ENCODE data around the genes CDH23 and C10orf105.

GRCh38 chr10:70459604-70460242, 18.2 kb upstream of the NODAL start:
- CAGE, long polyA plus RNA, result no peak
- RRBS, result no CpG with 5 or more reads among the region's 24 CpGs

- CAGE, long polyA plus RNA, result no peak
- RRBS, result 69% methylated on average over 4 of the region's 5 CpGs
Measured at GRCh38 chr10:70493997-70494265, 15.4 kb downstream of the PALD1 start.

DNA sequence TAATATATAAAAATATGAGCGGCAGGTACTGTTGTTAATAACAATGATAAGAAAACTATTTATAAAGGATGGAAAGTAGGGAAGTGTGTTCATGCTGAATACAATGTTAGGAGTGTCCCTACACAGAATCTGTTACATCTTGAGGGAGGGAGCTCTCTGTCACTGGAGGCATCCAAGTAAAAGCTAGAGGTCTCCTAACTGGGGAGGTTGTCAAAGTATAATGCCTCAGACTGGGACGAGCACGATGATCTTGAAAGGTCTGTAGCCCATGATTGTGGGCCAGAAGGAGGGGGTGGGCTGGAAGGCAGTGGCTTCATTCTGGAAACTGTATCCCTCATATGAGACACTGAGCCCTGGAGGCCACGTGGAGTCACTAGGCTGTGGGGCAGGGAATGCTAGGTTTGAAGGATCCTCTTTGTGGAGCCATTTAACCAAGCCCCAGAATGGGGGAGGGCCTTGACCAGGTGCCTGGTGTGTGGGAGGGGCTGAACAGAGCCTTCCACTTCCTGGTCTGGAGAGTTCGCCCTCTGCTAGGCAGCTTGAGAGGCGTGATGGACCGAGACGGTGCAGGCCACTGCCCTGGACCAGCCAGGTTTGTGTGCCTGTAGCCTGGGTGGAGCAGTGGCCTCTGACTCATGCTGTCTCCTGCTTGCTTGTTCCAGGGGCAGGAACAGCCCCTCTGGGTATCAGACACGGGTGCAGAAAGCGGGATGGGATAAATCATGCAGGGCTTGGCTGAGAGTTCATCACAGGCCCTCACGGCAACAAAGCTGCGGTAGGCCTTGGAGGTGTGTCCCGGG, 27.2 kb downstream of the ADAMTS14 start:
- CAGE, long polyA plus RNA, result no peak
- RRBS, result no CpG with 5 or more reads among the region's 13 CpGs

DNA sequence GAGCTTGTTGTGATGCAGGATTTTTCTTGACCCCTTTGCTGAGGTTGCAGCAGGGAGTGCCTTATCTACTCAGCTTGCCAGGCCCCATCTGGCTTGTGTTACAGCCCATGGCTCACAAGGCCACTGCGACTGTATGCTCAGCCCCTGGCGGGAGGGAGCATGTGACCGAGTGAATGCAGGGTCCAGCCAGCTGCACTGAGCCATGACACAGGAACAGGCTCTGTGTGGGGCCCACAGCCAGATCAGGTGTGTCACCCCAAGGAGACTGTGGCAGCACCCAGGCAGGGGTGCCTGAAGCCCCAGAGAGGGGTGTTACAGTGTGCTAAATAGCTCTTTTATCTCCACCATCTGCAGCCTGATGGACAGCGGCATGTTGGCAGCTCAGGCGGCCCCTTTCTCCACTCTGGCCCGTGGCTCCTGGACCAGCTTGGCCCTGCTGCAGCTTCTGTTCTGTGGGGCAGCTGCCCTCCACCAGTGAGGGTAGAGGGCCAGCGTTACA, 2.6 kb upstream of the PCBD1 start:
- CAGE, long polyA plus RNA, result no peak
- RRBS, result no CpG with 5 or more reads among the region's 7 CpGs

GRCh38 chr10:71252176-71252577, 39.8 kb downstream of the UNC5B start:
- CAGE, long polyA plus RNA, result no peak
- RRBS, result no CpG with 5 or more reads among the region's 4 CpGs

- CAGE, long polyA plus RNA, result no peak
- RRBS, result no CpG with 5 or more reads among the region's 29 CpGs
Measured at GRCh38 chr10:71314207-71315142, 4.6 kb upstream of the SLC29A3 start.

GRCh38 chr10:71395871-71397069, at the start of gene CDH23:
Gene CDH23 (plus strand): TSS chr10:71396920.
- CAGE, long polyA plus RNA, result no peak
- RRBS, result 24% methylated on average over 23 of the region's 100 CpGs

- CAGE, long polyA plus RNA, result no peak
- RRBS, result no CpG with 5 or more reads among the region's 6 CpGs
Measured at GRCh38 chr10:71472035-71472422, 75.3 kb downstream of the CDH23 start.

DNA sequence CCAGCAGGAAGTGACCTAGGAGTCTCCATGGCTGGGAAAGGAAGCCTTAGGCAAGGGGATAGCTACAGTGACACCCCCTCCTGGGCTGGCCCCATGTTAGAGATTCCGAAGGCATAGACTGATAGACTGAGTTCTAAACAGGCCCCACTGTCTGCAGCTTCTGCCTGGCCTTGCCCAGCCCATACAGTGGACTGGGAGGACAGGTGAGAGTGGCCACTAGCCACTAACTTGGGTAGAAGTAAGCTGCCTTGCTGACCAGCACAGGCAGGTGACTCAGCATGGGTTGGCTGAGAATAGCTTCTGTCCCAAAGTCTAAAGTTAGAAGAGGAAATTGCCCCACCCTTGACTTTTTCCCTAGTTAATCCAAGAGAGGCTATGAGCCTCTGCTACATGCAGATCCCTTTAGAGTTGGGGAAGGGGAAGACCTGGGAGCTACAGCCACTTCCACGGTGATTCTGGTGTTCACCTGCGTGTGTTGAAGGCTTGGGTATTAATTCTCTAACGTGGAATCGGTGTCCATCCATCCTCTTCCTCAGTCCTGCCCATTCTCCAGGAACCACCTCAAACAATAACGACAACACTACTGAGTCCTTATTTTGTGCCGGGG, 106.1 kb downstream of the C10orf105 start:
- CAGE, long polyA plus RNA, result no peak
- RRBS, result no CpG with 5 or more reads among the region's 7 CpGs

DNA sequence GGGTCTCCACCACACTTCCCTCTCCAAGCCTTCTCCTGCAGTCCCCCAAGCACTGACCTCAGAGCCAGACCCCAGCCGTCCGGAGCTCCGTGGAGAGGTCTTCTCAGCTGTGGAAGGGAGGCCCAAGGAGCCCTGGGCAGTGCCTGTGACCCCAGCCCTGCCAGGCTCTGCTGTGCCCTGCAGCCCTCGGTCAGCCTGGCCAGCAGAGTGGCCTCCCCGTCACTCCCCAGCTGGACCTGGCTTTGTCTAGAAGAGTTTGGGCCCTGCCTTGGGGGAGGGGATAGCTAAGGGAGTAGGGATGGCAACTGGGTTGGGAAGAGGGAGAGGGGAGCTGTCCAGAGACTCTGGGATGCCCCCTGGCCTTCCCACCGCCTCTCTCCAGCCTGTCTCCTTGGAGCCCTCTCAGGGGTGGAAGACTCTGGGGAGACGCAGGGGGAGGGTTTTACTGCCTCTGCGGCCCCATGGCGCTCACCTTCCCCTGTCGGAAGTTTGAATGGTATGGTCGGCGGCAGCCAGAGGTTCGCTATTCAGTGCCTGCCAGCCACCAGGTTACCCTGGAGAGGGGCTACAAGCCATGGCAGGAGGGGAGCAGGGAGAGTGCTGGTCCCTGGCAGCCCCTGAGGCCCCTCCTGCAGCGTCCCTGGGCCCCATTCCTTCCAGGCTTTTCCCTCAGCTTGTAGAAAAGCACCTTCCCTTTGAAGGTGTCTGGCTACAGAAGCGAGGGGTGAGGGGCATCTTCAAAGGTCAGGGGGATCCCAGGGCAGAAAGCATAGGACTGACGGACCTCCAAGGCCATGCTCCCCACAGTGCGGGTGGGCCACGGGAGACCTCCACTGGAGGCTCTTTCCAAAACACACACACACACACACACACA, at the start of gene C10orf105:
C10orf105 (minus strand) TSS at position 209 of the 874 bp plus-strand sequence.
- CAGE, long polyA plus RNA, result no peak
- RRBS, result no CpG with 5 or more reads among the region's 18 CpGs

GRCh38 chr10:71761857-71762636, 11.3 kb downstream of the VSIR start:
- CAGE, long polyA plus RNA, result no peak
- RRBS, result no CpG with 5 or more reads among the region's 18 CpGs

GRCh38 chr10:71766678-71766920, 6.7 kb downstream of the VSIR start:
- CAGE, long polyA plus RNA, result no peak
- RRBS, result no CpG with 5 or more reads among the region's 2 CpGs

GRCh38 chr10:71770678-71771934, 2.2 kb downstream of the VSIR start:
- CAGE, long polyA plus RNA, result no peak
- RRBS, result no CpG with 5 or more reads among the region's 9 CpGs

DNA sequence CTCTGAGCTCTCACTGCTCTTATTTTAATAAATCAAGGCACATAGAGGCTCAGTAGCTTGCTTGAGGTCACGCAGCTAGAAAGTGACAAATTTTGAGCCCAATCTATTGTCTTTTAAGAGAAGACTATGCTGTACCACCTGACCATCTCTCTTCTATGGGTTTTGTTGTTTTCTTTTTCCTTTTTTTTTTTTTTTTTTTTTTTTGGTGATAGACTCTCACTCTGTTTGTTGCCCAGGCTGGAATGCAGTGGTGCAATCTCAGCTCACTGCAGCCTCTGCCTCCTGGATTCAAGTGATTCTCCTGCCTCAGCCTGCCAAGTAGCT, 35.6 kb upstream of the VSIR start:
- CAGE, long polyA plus RNA, result no peak
- RRBS, result no CpG with 5 or more reads among the region's 1 CpG

GRCh38 chr10:71811289-71811984, 38.1 kb upstream of the VSIR start:
- CAGE, long polyA plus RNA, result no peak
- RRBS, result 89% methylated on average over 8 of the region's 25 CpGs

GRCh38 chr10:71816126-71817079, 34.6 kb downstream of the PSAP start:
- CAGE, long polyA plus RNA, result no peak
- RRBS, result no CpG with 5 or more reads among the region's 14 CpGs

DNA sequence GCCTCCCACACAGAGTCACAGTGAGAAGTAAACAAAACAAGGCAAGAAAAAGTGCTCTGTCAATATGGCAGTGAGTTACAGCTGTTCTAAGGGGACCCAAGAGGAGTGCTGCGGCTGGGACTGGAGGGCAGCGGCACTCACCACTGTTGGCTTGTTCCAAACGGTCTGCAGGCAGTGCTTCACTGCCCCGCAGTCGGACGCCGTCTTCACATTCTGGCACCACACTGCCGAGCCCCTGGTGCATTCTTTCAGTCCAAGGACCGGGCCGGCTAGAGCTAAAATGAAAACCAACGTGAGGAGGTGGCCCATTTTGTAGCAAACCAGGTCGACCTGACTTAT, 16.9 kb downstream of the PSAP start:
- CAGE, long polyA plus RNA, result no peak
- RRBS, result no CpG with 5 or more reads among the region's 12 CpGs

DNA sequence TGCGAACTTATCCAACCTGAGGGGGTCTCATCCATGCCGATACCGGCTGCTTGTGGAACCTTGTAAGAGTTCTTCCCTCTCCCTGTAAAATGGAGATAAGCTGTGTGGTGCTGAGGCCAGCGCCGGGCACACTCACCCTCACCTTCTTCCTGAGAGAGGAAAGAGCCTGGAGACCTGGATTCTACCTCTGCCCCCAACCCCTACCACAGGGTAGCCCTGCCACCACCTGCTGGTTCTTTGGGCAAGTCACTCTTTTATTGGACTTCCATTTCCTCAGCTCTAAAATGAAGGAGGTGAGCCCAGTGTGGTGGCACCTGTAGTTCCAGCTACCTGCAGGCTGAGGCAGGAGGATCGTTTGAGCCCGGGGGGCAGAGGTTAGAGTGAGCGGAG, 38.4 kb upstream of the PSAP start:
- CAGE, long polyA plus RNA, result no peak
- RRBS, result 45% methylated on average over 3 of the region's 8 CpGs

DNA sequence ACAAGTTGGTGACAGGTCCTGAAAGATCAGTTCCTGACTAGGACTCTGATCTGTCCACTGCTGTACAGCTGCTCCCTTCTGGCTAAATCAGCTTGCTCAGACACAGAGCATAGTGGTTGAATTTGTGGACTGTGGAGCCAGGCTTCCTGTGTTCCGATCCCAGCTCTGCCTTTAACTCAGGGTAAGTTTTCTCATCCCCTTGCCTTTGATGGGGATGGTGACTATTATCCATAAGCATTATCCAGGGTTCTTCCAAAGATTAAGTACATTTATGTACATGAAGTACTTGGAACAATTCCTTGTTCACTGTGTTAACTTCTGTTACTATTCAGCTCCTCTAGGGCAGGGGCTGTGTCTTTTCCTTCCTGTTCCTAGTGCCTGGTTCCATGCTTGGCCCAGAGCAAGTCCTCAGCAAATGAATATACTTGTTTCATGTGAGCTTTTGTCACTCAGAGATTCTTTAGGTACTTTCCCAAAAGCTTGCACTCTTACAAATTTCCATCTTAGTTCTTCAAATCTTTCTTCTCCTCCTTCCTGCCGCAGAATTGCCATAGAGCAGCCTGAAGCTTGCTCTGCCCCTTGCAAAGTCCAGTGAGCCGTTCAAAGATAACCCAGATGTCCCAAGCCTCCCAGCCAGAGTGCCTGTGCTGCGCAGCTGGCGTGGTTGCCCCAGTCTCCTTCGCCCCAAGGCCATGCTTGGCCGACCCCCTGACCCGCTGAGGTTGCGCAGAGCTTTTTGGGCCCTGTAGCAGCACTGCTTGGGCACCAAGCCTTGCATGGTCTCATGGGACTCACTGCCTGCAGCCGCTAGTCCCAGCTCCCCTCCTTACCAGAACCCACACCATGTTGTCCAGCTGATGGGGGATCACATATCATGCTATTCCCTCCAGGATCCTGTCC, 20.5 kb downstream of the CHST3 start:
- CAGE, long polyA plus RNA, result no peak
- RRBS, result no CpG with 5 or more reads among the region's 10 CpGs

GRCh38 chr10:72046848-72047341, 41.5 kb downstream of the SPOCK2 start:
- CAGE, long polyA plus RNA, result no peak
- RRBS, result no CpG with 5 or more reads among the region's 8 CpGs